SJSA1 (cell line): ENCODE measurements around the genes SPDYE21 and FKBP6.

GRCh38 chr7:66844937-66845221 is 76.1 kb upstream of the TMEM248 start:
- RAMPAGE, long total RNA = no peak

- RAMPAGE, long total RNA = no peak
Measured at GRCh38 chr7:66944826-66945367, 23.9 kb downstream of the TMEM248 start.

GRCh38 chr7:67276523-67277112 is at the start of gene SPDYE21:
SPDYE21 (plus strand) TSS chr7:67276941.
- RAMPAGE, long total RNA = no peak

DNA sequence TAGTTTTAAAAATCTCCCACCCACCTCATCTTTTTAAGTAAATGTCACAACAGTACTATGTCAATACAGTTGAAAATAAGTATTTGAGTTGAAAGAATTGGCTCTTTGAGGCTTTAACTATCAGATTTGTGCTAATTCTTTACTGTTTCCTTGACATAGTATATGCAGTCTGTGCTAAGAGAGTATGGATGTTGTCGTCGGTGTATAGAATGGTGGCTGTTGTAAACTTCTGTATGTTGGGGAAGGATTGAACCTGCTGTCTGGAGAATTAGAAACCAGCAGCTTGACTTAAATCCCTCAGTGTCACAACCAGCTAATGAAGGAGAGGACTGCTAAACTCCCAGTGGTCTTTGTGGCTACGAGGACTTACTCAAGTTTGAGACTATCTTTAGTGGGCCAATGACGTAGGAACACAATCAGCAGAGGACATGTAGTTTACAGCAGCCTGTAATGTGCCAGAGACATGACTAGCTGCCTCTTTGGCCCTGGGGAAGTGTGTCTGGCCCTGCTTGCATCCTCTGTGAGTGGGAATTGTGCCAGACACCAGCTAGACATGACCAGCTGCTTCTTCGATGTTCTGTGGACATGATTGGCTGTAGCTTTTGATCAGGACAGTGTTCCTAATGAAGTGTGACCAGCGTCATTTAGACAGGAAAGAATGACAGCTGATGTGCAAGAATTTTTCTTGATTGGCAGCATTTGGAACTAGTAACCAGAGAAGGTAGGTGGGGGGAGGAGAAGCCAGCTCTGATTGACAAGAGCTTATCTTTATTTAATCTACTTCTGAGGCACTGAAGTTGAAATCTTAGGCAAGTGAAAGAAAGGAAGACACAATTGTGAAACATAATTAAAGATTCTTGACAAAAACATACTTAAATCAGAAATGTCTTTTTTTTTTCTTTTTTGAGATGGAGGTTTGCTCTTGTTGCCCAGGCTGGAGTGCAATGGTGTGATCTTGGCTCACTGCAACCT is 141.6 kb downstream of the AUTS2 start:
- RAMPAGE, long total RNA = no peak

DNA sequence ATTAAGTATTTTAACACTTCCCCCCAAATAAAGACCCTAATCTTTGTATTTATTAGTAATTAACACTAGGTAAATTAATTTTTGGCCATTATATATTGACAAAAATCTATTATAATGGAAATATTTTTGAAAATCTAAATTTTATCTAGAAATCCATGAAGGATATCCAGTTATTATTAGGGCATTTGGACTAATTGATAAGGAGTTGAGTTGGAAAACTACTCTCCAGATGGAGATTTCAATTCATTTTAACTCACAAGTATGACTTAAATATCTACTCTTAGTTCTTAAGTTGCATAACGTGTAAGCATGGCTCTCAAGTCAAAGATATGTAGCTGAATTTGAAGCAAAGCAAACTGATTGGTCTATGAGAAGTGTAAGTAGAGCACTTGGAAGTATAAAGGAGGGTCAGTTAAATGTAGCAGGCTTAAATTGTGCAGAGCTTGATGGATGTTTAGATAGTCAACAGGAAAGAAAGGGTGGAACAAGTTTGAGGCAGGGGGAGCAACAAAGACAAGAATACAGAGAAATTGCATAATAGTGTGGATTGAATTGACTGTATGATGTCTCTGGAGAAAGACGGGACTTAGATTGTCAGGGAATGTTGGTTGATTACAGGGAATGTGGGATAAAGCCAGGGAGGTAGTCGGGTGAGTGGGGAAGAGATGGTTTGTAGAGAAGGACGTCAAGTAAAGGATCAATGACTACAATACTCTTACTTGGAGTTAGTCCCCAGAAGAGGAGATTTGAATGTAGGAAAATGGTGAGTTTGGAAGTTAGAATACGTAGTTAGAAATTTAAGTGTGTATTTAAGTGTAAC is 542.6 kb downstream of the AUTS2 start:
- RAMPAGE, long total RNA = no peak

GRCh38 chr7:70152051-70152567 is 553.8 kb downstream of the AUTS2 start:
- RAMPAGE, long total RNA = no peak

DNA sequence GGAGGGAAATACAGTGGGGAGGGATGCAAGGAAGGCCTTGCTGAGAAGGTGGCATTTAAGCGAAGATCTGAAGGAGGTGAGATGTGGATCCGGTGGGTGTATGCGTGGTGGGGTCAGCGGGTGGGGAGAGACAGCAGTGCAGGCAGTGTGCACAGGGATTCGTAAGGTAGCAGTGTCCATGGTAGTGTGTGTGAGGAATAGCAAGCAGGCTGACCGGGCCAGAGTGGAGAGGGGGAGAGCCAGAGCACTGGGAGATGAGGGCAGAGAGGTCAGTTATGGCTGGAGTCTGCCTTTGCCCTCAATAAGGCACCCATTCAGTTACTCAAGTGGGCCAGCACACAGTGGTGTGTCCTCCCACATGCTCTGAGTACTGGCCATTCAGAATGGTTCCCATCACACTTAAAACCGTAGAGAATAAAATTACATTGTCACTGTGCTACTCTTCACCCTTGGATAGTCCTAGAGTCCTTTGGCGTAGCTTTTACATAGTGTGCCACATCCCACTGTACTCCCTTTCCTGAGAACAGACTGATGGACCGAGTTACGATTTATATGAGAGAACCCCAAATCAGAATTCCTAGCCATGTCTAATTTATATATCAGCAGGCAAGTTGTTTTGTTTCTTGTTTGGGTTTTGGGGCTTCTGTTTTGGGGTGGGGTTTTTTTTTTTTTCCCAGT is 660.1 kb upstream of the GALNT17 start:
- RAMPAGE, long total RNA = no peak

- RAMPAGE, long total RNA = no peak
Measured at GRCh38 chr7:71308051-71308569, 176.2 kb downstream of the GALNT17 start.

- RAMPAGE, long total RNA = no peak
Measured at GRCh38 chr7:71343918-71344638, 212.1 kb downstream of the GALNT17 start.

DNA sequence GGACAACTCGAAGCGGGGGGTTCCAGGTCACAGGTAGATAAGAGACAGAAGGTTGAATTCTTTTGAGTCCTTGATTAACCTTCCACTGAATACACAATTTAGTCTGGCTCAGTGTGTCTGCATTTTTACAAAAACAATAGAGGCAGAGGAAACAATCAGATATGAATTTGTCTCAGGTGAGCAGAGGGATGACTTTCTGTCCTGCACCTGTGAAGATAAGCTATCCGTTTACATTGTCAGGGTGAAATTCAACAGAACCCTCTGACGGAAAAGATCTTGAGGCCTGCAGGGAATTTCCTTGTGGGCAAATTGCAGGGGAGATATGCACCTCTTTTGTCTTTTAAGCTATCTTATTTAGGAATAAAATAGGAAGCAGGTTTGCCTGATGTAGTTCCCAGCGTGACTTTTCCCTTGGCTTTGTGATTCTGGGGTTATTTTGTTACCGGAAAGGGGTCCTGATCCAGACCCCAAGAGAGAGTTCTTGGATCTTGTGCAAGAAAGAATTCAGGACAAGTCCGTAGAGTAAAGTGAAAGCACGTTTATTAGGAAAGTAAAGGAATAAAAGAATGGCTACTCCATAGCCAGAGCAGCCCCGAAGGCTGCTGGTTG is 325.1 kb downstream of the GALNT17 start:
- RAMPAGE, long total RNA = no peak

DNA sequence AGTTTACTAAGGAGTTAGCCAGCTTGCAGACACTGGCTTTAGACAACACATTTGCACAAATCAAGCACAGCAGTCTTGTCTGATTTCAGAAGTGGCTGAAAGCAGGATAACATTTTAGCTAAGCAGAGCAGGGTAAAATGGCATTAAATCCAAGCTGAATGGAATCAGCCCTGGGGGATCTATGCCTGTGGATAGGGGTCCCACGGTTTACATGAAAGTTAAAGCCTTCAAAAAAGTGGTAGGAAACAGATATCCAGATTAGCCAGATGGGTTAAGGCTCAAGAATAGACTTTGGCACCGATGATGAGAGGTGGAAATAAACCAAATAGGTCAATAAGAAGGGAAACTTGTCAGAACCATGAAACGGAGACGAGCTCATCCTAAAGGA is 139.1 kb downstream of the TYW1B start:
- RAMPAGE, long total RNA = no peak

DNA sequence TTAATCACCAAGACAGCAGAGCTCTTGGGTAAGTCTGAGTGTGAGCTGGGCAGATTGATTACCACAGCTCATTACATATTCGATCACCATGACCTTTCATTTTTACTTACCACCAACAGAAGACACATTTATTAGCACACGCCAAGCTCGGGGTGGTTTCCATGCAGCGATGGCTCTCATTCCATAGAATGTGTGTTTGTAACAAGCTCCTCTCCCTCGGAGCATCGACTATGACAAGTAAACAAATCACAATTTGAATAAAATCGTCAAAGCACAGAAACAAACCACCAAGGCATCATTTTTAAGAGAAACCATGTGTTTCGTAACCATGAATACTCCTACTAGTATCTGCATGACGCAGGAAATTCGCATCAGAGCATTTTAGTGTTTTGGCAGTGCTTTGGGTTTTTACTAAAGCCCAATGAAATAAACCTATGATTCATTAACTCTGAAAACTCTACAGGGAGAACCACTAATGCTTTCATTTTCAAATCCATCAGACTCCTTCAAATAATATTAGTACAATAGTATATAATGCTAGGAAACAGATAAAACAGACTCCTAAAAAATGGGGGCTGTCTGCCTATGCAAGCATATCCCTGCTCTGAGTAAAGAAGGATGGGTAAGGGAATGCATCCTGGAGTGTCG is 83.5 kb downstream of the TYW1B start:
- RAMPAGE, long total RNA = no peak

DNA sequence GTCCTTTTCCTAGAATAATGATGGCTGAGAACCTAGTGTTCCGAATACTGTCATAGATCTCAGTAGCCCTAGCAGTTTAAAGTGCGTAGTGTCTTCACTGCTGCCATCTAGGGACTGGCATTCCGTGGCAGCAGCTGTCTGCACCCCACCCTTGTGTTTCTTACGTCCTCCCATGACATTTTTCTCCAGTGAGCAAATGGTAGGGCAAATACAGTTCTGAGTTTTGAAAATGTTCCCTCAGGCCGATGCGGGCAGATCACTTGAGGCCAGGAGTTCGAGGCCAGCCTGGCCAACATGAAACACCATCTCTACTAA is 2.0 kb upstream of the TYW1B start:
- RAMPAGE, long total RNA = no peak

DNA sequence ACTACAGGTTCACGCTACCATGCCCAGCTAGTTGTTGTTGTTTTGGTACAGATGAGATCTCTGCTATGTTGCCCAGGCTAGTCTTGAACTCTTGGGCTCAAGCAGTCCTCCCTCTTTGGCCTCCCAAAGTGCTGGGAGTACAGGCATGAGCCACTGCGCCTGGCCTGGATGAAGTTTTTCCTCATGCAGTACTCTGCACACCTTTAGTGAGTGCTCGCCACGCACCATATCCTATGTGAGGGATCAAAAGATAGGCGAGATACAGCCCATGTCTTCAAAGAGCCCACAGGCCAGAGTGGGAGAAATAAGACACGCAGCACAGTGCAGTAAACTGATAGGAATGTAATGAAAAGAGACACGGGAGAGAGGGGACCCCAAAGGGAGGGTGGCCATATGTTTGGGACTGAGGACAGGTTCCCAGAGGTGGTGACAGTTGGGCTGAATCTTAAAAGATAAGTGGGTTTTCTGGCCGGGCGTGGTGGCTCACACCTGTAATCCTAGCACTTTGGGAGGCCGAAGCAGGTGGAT is 12.8 kb upstream of the POM121 start:
- RAMPAGE, long total RNA = no peak

DNA sequence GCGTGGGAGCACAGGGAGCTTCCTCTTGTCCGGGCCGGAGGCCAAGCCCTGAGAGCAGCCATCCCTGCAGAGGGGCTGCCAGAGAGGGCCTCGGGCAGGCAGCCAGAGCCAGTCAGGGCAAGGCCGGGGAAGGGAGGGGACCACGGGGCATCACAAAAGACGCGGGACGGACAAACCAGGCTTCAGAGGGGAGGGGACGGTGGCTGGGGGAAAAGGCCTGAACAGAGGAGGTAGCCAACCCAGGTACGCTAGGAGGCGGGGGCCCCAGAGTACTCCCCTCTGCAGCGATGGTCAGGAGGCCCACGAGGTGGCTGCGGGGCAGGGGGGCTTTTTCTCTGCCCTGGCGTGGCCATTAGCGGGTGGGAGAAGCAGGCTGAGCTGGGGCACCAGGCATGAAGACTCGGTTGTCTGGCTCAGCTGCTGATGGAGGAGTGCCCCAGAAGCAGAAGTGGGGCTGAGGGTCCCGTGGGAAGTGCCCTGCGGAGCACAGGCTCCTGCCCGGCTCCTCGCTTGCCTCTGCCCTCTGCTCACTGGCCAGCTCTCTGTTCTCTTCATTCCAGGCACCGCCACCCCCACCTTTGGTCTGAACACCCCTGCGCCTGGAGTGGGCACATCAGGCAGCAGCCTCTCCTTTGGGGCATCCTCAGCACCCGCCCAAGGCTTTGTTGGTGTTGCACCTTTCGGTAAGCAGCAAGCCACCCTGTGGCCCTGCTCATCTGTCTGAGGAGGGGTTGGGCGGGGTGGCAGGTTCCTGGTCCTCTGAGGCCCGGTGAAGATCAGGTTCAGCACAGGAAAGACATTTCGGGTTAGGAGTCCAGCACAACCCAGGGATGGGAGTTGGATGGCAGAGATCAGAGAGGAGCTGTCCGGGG is 20.4 kb downstream of the POM121 start:
- RAMPAGE, long total RNA = no peak

- RAMPAGE, long total RNA = no peak
Measured at GRCh38 chr7:73006495-73006802, 23.1 kb downstream of the SPDYE8 start.

DNA sequence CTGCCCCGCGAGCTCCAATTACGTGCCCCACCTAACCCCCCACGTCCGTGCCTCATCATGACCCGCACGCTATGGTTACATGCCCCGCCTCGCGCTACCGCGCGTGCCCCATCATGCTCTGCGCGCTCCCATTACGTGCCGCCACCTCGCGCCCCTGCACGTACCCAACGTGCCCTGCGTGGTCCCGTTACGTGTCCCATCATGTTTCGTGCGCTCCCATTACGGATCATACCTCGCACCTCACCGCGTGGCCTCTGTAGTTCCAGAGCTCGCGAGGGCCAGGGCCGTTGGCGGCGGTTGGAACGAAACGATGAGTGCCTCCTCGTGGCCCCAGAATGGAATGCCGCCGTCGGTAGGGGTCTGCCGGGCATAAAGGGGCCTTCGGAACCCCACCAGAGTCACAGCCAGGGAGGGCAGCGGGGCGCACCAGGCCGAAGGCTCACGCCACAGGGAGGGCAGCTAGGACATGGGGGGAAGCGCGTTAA is at the start of gene FKBP6:
TSS of gene FKBP6 (plus strand) at position 199 of the 485 bp plus-strand sequence.
- RAMPAGE, long total RNA = no peak

- RAMPAGE, long total RNA = no peak
Measured at GRCh38 chr7:73363044-73363303, 35.0 kb downstream of the FKBP6 start.

DNA sequence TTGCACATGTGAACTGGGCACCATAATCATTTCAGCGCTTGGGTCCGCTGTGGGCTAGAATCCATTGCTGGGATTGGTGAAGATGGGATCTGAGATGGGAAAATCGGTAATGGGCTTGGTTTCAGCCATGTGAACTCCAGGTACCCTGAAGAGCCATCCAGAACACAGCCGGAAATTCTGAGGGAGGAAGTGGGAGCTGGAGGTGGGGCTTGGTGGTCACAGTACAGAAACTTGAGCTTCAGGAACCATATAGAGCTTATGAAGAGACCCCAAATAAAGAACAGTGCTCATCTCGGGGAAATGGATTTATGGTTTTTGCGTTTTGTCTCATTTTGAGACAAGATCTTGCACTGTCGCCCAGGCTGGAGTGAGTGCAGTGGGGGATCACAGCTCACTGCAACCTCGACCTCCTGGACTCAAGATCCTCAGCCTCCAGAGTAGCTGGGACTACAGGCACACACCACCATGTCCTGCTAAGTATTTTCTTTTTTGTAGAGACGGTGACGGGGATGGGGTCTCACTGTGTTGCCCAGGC is 3.5 kb upstream of the BAZ1B start:
- RAMPAGE, long total RNA = no peak

DNA sequence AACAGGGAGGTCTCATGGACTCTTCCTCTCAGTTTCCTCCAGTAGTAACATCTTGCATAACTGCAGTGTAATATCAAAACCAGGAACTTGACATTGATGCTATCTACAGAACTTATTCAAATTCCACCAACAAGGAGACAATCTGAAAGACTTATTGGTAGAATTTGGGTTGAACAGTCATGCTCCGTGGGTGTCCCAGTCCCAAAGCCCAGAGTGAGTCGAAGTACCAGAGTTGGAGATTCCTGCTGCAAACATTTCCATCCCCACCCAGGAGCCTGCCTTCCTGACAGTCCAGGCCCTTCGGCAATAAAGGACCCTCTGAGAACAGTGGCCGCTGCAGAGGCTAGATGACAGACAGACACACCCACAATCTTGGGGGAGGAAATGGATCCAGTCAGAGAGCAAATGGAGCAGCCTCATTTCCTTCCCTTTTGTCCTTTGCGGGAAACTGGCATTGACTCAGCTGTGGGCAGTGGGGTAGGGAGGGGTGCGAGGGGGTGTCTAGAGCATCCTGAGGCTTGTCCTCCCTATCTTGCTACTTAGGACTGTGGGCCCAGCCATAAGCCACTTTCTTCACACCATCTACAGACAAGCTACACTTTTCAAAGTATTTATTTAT is 3.5 kb upstream of the TBL2 start:
- RAMPAGE, long total RNA = no peak